AG09309 (cell line): ENCODE results near the gene CACNG5.

- RRBS, result no CpG with 5 or more reads among the region's 12 CpGs
These were observed 5.6 kb downstream of the AXIN2 start for GRCh38 chr17:65555660-65556365.

- RRBS, result no CpG with 5 or more reads among the region's 4 CpGs
These were observed 1.7 kb upstream of the APOH start for GRCh38 chr17:66230889-66231387.

- RRBS, result 95% methylated on average over 6 of the region's 38 CpGs
These were observed 158.7 kb upstream of the CACNG5 start for GRCh38 chr17:66675807-66677001.

DNA sequence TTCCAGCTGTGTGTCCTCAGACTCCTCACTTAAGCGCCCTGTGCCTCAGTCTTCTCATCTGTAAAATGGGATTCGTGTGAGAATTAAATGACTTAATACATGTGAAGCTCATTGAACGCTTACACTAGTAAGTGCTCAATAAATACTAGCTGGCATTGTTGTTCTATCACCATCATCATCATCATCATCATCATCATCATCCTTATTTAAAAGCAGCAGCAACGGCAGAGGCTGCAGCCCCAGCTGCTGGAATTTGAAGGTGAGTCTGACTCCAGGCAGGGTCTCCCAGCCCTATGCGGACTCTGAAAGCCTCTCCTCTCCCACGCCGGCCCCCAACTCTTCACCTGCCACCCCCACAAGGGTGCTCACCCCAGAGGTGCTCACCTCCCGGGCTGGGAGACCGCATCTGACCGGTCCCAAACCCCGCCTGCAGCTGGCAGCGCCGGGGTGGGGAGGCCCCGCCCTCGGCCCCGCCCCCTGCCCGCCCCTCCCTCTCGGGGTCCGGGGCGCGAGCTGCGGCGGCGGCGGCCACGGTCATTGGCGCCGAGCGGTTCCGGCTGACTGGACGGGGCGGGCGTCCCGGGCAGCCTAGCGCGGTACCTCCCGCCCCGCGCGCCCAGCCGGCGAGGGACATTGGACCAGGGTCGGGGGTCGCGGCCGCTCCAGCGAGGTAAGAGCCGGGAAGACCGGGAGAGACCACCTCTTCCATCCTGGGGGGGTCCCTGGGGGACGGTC is at the start of gene CACNG5:
CACNG5 (plus strand) TSS at position 537 of the 735 bp plus-strand sequence.
- RRBS, result 5% methylated on average over 37 of the region's 50 CpGs

DNA sequence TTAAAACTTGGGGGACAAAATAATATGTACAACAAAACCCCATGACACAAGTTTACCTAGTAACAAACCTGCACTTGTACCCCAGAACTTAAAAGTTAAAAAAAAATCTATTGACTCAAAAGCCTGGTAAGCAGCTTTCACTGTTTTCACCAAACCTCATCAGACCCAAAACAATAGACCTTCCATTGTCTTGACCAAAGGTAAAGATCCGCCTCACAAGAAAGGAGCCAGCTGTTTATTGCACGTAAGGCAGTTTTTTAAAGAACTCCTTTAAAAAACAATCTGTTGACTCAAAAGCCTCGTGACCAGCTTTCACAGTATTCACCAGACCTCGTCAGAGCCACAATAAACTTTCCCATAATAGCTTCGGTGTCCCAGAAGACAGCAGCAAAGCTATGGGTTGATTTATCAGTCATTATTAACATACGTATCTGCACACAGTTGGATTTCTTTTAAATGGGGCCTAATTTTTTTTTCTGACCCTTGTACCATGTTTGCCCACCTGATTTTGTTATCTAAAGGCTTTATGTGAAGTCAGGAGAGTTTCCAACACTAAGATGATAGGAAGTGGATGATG is 17.4 kb upstream of the HELZ start:
- RRBS, result no CpG with 5 or more reads among the region's 6 CpGs

GRCh38 chr17:67280063-67280800 is 35.2 kb upstream of the HELZ start:
- RRBS, result no CpG with 5 or more reads among the region's 7 CpGs

DNA sequence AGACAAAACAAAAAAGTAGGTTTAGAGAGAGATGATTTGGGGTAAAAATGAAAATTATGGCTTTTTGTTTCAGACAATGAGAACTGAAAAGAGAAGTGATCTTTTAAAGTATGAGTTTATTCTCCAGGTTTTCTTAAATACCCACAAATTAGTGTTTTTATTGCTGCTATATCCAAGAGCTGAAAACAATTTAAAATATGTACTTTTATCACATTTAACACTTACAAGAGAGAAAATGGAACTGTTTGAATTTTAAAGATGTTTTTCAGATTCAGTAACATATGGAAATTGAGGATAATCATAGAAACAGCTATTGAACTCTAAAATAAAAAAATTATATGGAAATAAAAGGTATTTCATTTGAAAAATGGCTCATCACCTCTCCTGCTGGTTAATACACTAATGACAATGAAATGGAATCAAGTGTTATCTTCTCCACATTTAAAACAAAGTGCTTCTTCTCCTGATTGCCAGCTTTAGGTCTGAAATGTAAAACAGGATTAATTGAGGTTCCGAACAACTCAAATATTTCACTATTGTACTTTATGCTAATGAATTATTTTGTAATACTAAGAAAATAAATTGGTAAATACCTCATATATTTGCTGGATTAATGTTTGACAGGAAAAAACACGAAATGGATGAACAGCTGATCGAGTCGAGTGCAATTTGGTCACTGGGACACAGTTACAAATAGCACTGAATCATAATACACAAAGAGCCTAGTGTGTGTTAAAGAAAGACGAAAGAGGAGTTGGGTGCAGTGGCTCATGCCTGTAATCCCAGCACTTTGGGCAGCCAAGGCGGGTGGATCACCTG is 28.3 kb downstream of the PSMD12 start:
- RRBS, result no CpG with 5 or more reads among the region's 6 CpGs

GRCh38 chr17:67419180-67419709 is 42.2 kb downstream of the PITPNC1 start:
- RRBS, result no CpG with 5 or more reads among the region's 11 CpGs

DNA sequence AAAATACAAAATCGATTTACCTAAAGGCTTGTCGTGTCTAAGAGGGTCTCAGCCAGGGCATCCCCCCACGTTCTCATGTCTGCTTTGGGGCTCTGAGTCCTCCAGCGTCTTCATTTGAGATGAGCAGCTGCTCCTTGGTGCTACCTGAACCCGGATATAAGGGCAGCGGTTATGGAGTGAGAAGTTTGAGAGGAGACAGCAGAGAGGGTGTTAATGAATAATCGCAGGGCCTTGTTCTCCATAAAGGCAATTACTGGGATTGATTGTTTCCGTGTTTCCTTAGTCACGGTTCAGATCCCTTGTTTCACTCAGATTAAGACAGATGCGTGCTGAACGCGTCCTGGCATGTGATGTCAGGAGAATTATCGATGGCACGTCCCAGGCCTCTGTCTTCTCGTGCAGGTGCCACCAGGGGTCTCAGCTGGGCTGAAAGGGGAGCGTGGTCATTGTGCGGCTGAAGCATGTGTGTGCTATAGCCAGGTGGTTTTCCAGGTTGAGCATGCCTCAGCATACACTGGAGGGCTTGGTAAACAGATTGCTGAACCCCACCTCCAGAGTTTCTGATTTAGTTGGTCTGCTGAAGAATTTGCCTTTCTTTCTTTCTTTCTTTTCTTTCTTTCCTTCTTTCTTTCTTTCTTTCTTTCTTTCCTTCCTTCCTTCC is 142.4 kb upstream of the NOL11 start:
- RRBS, result no CpG with 5 or more reads among the region's 17 CpGs

DNA sequence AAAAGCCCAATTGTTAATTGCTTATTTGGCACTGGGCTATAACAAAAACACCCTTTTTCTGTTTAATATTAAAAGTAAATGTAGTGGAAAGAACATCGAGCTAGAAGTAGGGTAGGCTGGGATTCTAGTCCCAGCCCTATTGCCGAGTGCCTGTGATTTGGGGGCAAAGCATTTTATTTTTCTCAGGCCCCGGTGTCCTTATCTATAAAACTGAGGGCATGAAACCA is 60.4 kb upstream of the NOL11 start:
- RRBS, result no CpG with 5 or more reads among the region's 3 CpGs

GRCh38 chr17:67814793-67815201 is 10.5 kb upstream of the BPTF start:
- RRBS, result no CpG with 5 or more reads among the region's 1 CpG

GRCh38 chr17:67824487-67825068 is 725 bp upstream of the BPTF start:
- RRBS, result no CpG with 5 or more reads among the region's 25 CpGs

DNA sequence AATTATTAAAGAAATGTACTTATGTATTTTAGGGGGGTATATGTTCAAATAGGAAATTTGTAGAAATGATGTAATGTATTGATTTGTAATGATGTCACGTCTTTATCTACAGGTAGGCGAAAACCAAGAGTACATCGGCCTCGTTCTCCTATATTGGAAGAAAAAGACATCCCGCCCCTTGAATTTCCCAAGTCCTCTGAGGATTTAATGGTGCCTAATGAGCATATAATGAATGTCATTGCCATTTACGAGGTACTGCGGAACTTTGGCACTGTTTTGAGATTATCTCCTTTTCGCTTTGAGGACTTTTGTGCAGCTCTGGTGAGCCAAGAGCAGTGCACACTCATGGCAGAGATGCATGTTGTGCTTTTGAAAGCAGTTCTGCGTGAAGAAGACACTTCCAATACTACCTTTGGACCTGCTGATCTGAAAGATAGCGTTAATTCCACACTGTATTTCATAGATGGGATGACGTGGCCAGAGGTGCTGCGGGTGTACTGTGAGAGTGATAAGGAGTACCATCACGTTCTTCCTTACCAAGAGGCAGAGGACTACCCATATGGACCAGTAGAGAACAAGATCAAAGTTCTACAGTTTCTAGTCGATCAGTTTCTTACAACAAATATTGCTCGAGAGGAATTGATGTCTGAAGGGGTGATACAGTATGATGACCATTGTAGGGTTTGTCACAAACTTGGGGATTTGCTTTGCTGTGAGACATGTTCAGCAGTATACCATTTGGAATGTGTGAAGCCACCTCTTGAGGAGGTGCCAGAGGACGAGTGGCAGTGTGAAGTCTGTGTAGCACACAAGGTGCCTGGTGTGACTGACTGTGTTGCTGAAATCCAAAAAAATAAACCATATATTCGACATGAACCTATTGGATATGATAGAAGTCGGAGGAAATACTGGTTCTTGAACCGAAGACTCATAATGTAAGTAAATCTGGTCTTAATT is 28.8 kb downstream of the BPTF start:
- RRBS, result no CpG with 5 or more reads among the region's 19 CpGs

DNA sequence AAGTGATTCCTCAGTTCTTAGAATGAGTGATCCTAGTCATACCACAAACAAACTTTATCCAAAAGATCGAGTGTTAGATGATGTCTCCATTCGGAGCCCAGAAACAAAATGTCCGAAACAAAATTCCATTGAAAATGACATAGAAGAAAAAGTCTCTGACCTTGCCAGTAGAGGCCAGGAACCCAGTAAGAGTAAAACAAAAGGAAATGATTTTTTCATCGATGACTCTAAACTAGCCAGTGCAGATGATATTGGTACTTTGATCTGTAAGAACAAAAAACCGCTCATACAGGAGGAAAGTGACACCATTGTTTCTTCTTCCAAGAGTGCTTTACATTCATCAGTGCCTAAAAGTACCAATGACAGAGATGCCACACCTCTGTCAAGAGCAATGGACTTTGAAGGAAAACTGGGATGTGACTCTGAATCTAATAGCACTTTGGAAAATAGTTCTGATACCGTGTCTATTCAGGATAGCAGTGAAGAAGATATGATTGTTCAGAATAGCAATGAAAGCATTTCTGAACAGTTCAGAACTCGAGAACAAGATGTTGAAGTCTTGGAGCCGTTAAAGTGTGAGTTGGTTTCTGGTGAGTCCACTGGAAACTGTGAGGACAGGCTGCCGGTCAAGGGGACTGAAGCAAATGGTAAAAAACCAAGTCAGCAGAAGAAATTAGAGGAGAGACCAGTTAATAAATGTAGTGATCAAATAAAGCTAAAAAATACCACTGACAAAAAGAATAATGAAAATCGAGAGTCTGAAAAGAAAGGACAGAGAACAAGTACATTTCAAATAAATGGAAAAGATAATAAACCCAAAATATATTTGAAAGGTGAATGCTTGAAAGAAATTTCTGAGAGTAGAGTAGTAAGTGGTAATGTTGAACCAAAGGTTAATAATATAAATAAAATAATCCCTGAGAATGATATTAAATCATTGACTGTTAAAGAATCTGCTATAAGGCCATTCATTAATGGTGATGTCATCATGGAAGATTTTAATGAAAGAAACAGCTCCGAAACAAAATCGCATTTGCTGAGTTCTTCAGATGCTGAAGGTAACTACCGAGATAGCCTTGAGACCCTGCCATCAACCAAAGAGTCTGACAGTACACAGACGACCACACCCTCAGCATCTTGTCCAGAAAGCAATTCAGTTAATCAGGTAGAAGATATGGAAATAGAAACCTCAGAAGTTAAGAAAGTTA is 84.6 kb downstream of the C17orf58 start:
- RRBS, result no CpG with 5 or more reads among the region's 14 CpGs

- RRBS, result 80% methylated on average over 5 of the region's 15 CpGs
These were observed 99.1 kb downstream of the KPNA2 start for GRCh38 chr17:68134700-68135006.

DNA sequence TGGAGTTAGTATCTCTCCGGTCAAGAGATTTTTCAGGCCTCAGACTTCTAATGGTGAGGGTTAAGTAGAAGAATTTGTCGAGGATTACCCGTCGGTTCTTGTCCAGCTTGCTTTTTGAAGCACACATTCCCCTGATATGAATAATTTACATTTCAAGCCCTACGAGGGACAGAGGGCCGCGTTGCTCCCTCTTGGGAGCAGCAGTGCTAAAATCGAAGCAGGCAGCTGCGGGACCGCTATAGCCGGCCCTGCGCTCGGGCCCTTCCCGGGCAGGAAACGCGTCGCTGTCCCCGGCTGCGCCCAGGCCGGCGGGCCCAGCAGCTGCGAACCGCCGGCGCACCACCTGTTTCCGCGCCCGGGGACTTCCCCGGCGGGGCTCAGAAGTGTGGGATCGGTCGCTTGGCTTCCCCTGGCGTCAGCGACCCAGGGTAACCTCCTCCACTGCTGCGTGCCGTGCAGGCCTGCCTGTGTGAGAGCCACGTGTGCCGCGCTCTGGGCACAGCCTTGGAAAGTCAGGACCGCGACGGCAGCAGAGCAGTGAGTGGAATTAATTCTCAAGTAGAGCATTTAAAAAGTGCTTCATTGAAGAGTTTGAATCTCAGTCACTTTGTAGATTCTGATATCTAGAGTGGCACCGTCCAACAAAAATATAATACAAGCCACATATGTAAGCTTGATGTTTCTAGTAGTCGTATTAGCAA is 11.2 kb downstream of the AMZ2 start:
- RRBS, result no CpG with 5 or more reads among the region's 44 CpGs

DNA sequence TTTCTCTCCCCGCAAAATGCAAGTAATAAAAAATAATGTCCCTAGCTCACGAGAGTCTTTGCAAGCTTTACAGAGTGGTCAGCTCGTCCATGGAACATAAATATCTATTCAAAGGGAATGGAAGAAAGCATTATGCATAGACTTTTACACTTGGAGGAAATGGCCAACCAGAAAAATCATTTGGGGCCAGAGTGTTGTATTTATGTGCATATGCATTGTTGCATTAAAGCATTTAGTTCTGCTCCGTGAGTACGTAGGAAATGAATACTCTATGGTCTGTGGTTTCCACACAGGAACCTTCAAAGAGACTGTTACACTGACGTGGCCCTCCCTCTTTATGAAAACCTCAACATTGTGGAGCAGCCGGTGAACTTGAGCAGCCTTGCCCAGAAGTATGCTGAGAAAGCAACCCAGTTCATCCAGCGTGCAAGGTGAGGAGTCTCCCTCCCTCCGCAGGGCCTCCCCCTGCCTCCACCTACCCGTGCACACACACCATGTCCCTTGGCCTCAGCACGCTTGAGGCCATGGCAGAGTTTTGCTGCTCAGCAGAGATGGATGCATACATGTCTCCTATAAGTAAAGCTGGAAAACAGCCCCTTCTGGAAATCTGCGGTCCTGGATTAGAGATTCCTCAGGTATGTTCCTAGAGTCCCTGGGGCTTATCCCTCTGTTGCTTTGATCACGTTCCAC is 65.2 kb downstream of the ARSG start:
- RRBS, result no CpG with 5 or more reads among the region's 13 CpGs

DNA sequence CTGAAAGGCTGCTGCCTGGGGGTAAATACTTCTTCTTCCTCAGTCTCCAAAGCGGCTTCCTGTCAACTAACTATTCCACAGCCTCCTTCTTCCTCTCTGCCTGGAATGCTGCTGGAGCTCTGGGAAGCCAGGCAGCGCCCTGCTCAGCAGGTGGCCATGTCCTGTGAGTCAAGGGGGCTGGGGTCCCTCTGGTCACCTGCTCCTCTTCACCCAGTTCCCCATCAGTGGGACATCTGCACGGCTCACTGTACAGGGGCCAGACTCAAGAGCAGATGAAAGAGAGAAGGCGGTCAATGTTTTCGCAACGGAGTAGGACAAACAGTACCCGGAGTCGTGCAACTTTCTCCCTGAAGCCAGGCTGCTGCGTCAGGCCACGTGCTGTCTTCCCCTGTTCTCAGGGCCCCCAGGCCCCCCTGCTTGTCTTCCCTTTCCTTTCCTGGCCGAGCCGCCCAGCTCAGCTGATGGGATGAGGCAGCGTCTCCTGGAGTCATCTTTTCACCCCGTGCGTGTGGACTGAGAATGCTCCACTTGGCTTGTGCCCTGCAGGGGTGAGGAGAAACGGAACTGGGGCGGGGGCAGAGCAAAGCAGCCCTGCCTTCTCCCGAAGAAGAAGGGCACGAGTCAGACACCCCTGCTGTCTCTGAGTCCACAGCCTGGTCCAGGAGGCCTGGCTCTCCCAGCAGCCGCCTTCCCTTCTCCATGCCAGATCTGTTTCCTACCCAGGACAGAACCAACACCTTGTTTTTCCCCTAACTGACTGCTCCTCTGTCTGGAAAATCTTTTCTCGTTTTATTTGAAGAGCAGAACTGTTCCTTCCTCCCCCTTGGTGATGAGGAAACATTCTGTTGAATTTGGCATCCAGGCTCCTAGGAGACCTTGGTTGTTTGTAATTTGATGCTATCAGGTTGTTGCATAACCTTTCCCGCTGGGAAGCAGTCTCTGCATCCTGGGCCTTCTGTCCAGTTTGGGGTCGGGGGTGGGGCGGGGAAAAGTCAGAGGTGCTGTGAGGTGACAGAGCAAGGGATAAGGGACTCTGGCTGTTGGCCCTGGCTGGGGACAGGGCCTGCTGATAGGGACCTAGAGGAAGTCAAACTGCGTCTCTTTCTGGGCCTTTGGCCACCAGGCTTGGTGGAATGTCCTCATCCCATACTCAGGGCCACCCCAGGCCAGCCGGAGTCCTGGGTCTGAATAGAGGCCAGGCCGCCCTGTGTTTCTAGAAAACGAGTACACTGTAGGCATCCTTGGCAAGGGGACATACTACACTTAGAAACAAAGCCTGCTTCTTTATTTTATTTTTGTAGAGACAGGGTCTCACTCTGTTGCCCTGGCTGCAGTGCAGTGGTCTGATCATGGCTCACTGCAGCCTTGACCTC is 78.9 kb downstream of the WIPI1 start:
- RRBS, result no CpG with 5 or more reads among the region's 28 CpGs

GRCh38 chr17:68399008-68399428 is 58.3 kb downstream of the WIPI1 start:
- RRBS, result no CpG with 5 or more reads among the region's 9 CpGs

GRCh38 chr17:68518473-68518721 is 6.2 kb downstream of the PRKAR1A start:
- RRBS, result no CpG with 5 or more reads among the region's 1 CpG